A673 (cell line): ENCODE data around the genes NSD2 and HAUS3.

DNA sequence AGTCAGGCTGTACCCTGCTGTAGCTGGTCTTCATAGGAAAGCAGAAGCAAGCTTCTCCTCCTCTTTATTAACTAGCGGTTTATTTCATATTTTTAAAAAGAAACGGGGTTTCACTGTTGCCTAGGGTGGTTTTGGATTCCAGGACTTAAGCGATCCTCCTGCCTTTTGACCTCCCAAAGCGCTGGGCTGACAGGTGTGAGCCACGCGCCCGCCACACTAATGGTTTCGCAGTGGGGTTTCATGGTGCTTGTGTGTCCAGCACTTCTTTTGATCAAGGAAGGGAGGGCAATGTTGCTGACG, 1.3 kb downstream of the MAEA start:
- PRO-cap, result no peak

DNA sequence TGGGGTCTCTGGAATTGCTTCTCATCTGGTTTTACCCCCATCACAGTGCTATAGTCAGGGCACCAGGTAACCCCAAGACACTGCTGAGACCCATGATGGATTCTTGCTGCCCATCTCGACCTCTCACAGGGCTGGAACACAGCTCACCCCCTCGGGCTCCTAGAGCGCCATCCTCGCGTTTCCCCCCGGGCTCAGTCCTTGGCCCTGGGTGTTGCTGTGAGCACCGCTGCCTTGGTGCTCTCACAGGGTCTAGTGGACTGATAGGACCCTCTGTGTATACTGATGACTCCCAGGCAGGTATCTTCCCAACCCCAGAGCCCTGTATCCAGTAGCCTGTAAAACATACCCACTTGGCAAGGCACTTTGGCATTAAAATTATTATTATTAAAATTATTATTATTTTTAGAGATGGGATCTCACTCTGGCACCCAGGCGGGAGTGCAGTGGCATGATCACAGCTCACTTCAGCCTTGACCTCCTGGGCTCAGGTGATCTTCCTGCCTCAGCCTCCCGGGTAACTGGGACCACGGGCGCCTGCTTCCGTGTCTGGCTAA, 8.9 kb downstream of the MAEA start:
- PRO-cap, result no peak

DNA sequence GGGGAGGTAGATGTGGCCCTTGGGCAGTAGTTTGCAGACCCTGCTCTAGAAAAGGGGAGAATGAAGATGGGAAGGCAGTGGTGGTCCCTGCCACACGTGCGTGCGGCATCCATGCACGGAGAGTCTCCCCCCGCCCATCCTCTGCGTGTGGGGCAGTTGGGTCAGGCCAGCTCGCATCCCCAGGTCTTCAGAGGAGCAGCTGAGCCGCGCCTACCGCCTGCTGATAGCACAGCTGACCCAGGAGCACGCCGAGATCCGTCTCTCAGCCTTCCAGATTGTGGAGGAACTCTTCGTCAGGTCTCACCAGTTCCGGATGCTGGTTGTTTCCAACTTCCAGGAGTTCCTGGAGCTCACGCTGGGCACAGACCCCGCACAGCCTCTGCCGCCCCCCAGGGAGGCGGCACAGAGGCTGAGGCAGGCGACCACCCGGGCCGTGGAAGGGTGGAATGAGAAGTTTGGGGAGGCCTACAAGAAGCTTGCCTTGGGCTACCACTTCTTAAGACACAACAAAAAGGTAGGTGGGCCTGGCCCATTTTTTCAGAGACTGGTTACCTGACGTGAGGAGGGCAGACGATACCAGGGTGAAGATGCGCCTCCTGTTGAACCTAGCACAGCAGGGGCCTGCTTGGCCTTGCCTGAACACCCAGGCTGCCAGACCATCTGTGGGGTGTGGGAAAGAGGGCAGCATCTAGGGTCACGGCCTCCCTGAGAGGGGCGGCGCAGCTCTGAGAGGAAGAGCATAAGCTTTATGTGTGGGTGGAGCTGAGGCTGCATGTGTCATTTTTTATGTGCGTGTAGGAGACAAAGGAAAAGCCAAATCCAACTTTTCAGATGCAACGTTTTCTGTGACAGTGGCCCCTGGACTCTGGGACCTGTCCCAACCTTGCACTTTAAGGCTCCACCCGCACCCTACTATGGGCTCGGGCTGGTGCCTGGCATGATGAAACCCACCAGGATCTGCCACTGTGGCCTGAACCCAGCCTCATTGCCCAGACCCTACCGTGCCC, 2.6 kb downstream of the UVSSA start:
- PRO-cap, result no peak

DNA sequence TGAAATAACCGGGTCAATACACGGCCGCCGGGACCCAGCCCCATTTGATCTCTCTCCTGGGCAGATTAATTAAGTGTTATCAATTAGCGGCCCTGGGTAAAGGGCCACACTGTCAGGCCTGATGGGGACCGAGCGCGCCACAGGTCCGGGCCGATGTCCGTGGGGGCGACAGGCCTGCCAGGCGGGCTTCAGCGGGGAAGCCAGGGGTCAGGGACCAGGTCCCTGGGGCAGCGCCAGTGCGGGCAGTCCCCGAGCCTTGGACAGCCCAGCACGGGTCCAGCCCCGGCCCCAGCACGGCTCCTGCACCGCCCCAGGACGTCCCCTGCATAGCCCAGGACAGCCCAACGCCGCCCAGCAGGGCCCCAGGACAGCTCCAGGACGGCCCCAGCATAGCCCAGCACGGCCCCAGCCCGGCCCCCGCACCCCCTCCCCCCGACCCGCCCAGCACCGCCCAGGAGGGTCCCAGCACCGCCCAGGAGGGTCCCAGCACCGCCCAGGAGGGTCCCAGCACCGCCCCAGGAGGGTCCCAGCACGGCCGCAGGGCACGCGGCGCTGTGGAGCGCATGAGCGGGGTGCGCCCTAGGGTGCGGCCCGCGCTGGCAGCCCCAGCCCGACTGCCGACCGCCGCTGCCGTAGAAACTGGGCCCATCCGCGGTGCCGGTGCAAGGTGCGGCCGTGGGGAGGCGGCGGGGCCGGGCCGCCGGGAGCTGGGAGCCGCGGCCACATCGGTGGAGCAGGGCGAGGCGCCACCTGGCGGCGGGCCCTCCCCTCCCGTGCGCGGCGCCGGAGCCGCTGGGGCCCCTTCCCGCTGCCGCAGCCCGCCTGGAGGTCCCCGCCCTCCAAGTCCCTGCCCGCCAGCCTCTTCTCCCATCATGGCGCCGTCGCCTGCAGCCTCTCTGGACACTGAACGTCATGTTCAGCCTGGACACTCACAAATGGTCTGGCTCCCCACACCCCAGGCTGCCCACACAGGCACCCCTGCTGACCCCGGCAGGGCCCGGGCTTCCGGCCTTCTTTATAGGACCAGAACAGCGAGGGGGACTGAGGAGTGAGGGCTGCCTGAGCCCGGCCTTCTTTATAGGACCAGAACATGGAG, 106.7 kb upstream of the NKX1-1 start:
- PRO-cap, result no peak

DNA sequence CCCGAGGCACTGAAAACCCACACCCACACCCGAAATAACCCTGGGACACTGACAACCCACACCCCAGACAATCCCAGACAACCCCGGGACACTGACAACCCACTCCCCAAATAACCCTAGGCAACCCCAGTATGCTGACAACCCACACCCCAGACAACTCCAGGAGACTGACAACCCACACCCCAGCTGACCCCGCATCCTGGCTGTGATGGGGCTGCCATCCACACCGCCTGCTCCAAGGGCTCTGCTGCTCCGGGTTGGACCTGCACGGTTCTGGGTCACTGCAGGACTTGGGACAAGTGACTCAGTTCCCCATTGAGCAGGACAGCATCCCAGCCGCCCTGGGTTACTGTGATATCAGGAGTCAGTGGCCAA, 136.4 kb downstream of the FAM53A start:
- PRO-cap, result no peak

DNA sequence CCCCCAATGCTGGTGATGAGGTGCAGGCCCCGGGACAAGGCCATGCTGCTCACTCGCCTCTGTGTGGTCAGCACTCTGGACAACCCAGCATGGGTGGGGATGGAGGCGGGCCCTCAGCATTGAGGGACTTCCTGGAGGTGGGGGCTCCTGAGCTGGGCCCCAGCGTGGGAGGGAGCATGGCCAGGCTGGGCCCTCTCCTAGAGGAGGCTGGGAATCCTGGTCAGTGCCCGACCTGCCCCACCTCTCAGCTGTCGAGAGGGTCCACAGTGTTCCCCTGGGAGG, 30.6 kb downstream of the TACC3 start:
- PRO-cap, result no peak

- PRO-cap, result no peak
Measured at GRCh38 chr4:1759329-1759857, 33.7 kb upstream of the FGFR3 start.

GRCh38 chr4:1766556-1767561, 26.2 kb upstream of the FGFR3 start:
- PRO-cap, result unidirectional peak, plus-strand start at chr4:1767448

- PRO-cap, result no peak
Measured at GRCh38 chr4:1805208-1805560, 12.1 kb downstream of the FGFR3 start.

DNA sequence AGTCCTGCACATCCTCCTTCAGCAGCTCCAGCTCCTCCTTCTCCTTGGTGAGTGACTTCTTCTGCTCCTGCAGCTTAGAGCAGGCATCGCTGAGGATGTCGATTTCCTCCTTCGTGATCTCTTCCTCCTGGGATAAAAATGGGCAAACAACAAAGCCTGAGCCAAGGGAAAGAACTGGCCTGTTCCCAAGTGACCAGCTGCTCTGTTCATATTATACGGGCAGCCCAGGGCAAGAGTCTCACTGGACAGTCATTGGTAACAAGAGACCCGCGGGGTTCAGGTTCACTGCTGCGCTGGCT, 26.2 kb downstream of the FGFR3 start:
- PRO-cap, result no peak

DNA sequence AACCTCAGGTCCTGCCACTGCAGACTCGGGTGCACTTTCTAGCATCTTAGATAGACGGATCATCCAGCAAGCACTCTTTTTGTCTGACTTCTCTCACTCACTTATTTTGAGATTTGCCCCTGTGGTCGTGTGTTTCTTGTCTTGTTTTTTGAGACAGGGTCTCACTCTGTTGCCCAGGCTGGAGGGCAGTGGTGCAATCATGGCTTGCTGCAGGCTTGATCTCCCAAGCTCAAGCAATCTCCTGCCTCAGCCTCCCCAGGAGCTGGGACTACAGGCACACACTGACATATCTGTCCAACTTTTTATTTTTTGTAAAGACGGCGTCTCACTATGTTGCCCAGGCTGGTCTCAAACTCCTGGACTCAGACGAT, 26.7 kb downstream of the FGFR3 start:
- PRO-cap, result no peak

- PRO-cap, result bidirectional peak, plus-strand start at chr4:1871054, minus-strand start at chr4:1870930; bidirectional peak, plus-strand start at chr4:1871443, minus-strand start at chr4:1871260
Measured at GRCh38 chr4:1870675-1871760, at the start of gene NSD2. TSS of gene NSD2 (plus strand) at chr4:1871393.

DNA sequence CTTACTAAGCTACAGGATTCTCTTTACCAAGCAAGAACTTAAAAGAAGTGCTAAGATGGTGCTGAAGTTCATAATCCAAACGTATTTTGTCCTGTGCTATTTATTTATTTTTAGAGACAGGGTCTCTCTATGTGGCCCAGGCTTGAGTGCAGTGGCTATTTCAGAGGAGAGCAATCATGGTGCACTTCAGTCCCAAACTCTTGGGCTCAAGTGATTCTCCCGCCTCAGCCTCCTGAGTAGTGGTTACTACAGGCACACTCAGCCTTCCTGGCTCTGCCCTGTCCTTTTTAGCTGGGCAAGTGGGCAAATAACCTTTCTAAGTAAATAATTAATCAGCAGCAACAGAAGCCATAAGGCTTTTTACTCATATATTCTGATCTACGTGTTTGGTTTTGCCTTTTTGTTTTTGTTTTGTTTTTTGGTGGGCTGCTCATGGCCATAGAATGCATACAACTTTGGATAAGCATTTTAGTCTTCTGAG, 2.6 kb downstream of the NSD2 start:
- PRO-cap, result no peak

DNA sequence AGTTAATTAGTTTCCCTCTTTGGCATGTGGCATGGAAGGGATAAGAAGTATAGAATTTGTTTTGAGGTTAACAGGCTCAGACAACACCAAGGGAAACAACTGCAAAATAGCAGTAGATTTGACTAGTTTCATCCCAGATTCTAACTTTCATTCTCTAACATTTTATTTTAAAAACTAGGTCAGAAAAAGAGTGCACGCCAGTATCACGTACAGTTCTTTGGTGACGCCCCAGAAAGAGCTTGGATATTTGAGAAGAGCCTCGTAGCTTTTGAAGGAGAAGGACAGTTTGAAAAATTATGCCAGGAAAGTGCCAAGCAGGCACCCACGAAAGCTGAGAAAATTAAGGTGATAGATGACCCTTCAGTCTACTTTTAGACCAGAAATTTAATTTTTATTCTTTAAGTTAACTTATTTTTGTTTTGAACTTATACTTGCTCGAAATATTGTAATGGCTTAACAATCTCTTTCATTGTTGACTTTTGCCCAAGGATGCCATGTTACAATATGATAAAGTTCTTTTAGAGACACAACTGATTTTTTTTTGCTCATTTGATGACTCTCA, 45.6 kb downstream of the NSD2 start:
- PRO-cap, result no peak

- PRO-cap, result no peak
Measured at GRCh38 chr4:1992324-1992876, 16.4 kb downstream of the NELFA start.

GRCh38 chr4:2239841-2240760, 1.8 kb downstream of the HAUS3 start:
- PRO-cap, result no peak

- PRO-cap, result bidirectional peak, plus-strand start at chr4:2242484, minus-strand start at chr4:2242121
Measured at GRCh38 chr4:2241676-2242775, at the start of gene HAUS3. TSS of gene HAUS3 (minus strand) at chr4:2242121.

DNA sequence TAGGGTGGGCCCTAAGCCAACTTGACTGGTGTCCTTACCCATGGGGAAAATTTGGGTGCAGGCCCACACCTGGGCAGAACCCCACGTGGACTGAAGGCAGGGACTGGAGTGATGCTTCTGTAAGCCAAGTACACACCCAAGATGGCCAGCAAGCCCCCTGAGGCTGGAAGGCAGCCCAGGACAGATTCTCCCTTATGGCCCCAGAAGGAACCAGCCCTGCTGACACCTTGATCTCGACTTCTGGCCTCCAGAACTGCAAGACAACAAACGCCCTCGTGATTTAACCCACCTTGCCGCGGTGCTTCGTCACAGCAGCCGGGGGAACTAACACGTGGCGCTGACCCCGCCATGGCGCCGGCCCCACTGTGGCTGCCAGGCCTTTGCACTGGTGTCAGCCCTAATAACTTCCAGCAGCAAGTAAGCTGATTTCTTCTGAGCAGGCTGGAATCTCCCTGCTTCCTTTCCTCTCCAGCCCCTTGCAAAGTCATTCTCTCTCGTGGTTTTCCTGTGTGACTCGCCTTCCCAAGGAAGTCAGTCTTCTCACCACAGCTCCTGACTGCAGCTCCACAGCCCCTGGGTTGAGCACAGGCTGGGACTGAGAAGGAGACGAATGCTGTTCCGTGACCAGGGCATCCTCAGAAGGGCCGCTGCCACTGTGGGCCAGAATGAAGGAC, 23.3 kb upstream of the MXD4 start:
- PRO-cap, result no peak

GRCh38 chr4:2297952-2298358, 36.0 kb upstream of the MXD4 start:
- PRO-cap, result no peak

DNA sequence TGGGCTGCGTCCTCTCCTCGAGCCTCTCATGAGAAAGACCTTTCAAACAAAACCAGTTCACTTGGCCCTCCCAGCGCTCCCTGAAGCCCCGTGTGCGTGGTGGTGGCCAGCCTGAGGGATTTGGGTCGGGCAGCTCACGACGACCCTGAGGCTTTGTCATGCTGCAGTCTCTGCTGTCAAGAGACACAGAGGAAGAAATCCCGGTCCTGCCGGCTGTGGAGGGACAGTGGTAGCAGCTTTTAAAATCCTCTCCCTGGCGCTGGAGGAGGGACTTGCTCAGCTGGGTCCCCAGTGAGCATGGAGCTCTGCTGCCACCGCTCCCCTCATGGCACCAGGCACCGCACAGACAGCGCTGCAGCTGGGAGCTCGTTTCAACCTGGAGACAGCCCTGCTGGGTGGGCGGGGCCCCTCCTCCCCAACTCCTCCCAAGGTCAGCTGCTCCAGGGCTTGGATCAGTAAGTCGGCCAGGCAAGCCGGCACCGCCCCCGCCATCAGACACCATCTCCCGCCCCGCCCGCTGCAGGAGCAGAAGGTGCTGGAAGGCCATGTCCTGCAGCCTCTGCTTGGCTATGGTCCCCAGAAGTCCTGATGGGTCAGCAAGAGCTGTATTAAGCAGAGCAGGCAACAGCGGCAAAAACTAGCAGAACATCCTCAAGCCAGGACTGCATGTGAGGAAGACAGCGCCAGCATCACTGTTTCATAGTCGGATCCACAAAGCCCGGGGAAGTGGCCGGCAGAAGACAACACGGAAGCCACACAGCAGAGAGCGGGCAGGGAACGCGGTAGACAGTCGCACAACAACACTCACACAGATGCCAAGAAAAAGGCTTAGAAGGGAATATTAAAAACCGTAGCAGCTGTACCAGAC, 16.4 kb downstream of the ZFYVE28 start:
- PRO-cap, result no peak